Transverse colon (tissue), 4 donors: ENCODE data around the genes PRSS27, FLYWCH2 and KREMEN2.

GRCh38 chr16:2603047-2604337 lies 65.7 kb downstream of the PDPK1 start:
- PRO-cap: bidirectional peak, plus-strand start at chr16:2603445, minus-strand start at chr16:2603311
- RAMPAGE, long total RNA, 4 experiments: start-site peak on the plus strand in 2 of 4 experiments, at chr16:2603403-2603522 at its widest, 31 to 135 reads per replicate

- PRO-cap: no peak
- RAMPAGE, long total RNA, 4 experiments: no peak in any of the 4 experiments
Observed at GRCh38 chr16:2663960-2664977, 18.1 kb upstream of the KCTD5 start.

- PRO-cap: no peak
- RAMPAGE, long total RNA, 4 experiments: no peak in any of the 4 experiments
Observed at GRCh38 chr16:2691859-2693081, 9.9 kb downstream of the KCTD5 start.

GRCh38 chr16:2720027-2720436 lies at the start of gene PRSS27:
PRSS27 (minus strand) TSS chr16:2720224.
- PRO-cap: no peak
- RAMPAGE, long total RNA, 4 experiments: no peak in any of the 4 experiments

DNA sequence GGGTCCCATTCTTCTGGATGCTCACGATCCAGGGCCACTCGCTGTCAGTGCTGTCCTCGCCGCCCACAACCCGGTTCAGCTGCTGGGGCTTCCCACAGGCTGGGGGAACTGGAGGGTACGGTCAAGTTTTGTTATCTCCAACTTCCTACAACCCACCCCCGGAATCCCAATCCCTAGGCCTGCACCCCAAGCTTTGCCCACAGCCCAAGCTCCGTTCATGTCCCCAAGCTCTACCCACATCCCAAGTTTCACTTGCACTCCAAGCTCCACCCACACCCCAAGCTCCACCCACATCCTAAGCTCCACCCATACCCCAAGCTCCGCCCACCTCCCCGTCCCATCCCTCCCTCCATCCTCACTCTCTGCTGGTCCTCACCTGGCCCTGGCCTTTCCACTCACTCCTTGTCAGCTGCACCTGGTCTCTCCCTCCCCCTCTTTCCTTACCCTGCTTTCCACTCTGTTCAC lies 1.8 kb downstream of the PRSS22 start:
- PRO-cap: no peak
- RAMPAGE, long total RNA, 4 experiments: no peak in any of the 4 experiments

DNA sequence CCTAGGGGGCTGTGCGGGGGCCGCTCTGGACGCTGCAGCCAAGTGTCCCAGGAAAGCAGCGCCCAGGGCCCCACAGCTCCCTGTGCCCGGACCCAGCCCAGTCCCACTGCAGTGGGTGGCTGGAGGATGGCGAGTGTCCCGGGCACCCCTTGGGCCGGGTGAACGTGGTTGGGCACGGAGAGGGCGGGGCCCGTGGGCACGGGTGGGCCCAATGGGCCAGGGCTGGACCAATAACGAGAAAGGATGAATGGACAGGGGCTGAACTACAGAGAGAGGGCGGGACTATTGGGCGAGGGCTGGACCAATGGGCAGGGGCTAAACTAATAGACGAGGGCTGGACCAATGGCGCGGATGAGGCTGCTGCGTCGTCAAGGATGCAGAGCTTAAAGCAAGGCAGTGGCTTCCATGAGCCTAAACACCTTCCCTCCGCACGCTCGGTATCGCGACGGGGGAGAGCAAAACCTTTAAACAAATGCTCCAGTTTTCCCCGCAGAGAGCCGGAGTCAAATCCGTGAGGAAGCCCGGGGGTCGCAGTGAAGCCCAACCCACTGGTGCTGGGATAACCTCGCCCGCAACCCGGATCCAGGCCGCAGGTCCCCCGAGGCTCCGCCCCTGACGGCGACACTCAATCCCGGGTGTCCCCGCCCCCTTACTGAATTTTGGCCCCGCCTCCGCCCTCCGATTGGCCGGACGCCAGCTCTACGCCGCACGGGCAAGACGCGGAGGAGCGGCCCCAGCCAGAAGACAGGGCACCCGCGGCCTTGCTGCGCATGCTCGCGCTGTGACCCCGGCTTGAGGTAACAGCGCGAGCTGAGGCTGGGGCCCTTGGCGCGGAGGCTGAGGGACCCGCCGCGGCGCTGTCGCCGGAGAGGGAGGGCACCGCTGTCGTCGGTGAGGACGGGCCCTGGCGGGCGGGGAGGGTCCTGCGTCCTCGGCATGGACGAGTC lies at the start of gene FLYWCH2:
FLYWCH2 (plus strand) TSS at position 740 of the 947 bp plus-strand sequence.
- PRO-cap: bidirectional peak, plus-strand start at position 327 of the sequence, minus-strand start at position 135 of the sequence; bidirectional peak, plus-strand start at position 715 of the sequence, minus-strand start at position 600 of the sequence
- RAMPAGE, long total RNA, 4 experiments: start-site peak on the plus strand in 4 of 4 experiments, centred at positions 764 to 806 of the sequence, 36 to 233 reads per replicate

GRCh38 chr16:2899002-2899375 lies 12.7 kb upstream of the FLYWCH1 start:
- PRO-cap: no peak
- RAMPAGE, long total RNA, 4 experiments: no peak in any of the 4 experiments

DNA sequence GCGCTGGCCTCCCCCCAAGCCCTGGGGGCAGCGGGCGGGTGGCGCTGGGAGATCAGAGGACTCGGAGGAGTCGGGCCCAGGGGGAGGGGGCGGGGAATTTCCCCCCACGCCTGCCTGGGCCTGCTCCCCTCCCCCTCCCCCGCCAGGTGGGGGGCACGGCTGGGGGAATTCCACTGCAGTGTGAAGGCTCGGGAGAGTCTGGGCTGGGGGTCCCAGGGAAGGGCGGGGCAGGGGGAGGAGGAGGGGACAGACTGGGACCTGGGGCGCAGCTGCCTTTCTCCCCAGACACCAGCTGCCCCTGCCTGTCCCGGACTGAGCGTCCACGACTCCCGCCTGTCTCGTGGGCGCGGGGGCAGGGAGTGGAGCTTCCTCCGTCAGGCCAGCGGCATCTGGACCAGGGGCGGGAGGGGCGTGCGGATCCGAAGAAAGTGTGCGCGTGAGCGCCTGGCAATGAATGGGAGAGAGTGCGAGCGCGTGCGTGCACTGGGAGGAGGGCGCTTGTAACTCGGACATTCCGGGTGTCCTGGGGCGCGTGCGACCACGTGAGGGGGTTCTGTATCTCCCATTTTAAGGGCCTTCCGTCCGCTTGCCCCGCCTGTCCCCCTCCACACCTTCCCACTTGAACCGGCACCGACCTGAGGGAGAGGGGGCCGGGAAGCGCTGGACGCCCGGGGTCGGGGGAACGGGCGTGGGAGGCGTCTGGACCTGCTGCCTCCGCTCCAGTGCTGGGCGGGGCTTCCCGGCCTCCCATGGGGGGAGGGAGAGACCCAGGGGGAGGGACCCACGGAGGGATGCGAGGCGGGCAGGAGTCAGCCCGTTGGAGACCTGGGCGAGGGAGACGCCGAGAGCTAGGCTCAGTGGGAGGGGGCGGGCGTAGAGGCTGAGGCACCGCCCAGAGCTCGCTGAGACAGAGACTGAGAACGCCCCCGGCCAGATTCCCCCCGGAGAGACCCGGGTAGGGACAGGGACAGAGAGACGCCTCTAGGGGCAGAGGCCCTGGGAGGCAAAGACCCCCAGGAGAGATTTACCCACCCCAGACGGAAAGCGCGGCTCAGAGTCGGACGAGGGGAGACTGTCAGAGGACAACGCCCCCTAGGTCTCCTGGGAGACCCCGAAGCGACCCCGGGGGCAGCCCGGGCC lies at the start of gene KREMEN2:
KREMEN2 (plus strand) TSS at position 933 of the 1,140 bp plus-strand sequence.
- PRO-cap: no peak
- RAMPAGE, long total RNA, 4 experiments: no peak in any of the 4 experiments

DNA sequence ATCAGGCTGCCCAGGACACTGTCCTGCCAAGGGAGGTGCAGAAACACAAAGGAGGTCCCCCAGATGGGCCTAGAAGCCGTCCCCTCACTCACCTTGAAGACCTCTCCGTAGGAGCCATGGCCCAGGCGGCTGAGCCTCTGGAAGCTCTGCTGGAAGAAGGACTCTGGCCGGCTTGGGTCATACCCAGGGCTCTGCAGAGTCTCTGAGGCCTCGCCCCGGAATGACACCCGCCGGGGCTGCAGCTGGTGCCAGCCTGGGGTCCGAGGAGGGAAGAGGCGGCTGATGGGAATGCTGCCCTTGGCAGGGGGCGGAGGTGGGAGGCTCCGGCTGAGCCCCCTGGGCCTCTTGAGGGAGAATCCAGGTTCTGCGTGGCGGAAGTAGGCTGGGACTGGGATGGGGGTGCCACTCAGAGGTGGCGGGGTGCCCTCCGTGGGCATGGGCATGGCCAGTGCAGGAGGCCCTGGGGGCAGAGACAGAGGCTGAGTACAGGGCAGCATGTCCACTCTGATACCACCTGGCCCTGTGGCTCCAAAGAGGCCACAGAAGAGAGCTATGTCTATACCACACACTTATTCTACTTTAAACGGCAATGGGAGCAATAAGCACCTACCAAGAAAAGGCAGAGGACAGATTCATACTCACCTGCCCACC lies 3.5 kb downstream of the PKMYT1 start:
- PRO-cap: no peak
- RAMPAGE, long total RNA, 4 experiments: no peak in any of the 4 experiments

DNA sequence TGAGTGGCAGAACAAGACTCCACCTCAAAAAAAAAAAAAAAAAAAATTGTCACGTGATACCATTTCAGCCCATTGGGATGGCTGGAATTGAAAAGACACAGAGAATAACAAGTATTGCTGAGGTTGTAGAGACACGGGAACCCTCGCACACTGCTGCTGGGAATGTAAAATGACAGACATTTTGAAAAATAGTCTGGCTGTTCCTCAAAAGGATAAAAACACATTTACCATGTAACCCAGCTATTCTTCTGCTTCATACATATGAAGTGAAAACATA lies 2.8 kb upstream of the IL32 start:
- PRO-cap: no peak
- RAMPAGE, long total RNA, 4 experiments: no peak in any of the 4 experiments

GRCh38 chr16:3078443-3078793 lies 13.0 kb downstream of the IL32 start:
- PRO-cap: no peak
- RAMPAGE, long total RNA, 4 experiments: start-site peak on the minus strand in 1 of 4 experiments, at chr16:3078471-3078589 at its widest, 16 reads per replicate

GRCh38 chr16:3087797-3088217 lies 11.3 kb downstream of the ZSCAN10 start:
- PRO-cap: no peak
- RAMPAGE, long total RNA, 4 experiments: no peak in any of the 4 experiments

DNA sequence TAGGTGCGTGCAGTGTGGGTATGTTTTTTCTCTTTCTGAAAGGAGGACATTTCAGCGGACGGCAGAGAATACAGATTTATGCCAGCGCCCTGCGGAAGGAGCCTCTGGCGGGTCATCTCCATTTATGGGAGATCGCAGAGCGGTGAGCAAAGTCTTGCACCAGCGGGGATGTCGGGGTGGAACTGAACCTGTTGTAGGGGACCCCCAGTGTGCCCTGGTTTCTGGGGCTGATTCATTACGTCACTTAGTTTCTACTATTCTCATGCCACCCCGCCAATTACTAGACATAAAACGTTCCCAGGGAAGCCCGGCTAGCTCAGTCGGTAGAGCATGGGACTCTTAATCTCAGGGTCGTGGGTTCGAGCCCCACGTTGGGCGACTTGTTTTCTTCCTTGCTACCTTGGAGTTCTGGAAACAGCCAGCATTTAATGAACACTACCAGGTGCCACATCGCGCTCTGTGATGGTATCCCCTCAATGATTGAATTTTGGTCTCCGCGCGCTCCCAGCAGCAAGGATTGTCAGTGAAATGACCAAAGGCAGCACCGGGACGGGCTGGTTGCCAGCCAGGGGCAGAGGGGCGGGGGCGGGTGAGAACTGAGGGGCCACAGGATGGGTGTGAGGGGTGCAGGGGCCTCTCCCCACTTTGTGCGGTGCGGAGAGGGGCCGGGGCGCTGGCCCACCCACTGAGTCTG lies 43.6 kb downstream of the ZNF200 start:
- PRO-cap: no peak
- RAMPAGE, long total RNA, 4 experiments: no peak in any of the 4 experiments

DNA sequence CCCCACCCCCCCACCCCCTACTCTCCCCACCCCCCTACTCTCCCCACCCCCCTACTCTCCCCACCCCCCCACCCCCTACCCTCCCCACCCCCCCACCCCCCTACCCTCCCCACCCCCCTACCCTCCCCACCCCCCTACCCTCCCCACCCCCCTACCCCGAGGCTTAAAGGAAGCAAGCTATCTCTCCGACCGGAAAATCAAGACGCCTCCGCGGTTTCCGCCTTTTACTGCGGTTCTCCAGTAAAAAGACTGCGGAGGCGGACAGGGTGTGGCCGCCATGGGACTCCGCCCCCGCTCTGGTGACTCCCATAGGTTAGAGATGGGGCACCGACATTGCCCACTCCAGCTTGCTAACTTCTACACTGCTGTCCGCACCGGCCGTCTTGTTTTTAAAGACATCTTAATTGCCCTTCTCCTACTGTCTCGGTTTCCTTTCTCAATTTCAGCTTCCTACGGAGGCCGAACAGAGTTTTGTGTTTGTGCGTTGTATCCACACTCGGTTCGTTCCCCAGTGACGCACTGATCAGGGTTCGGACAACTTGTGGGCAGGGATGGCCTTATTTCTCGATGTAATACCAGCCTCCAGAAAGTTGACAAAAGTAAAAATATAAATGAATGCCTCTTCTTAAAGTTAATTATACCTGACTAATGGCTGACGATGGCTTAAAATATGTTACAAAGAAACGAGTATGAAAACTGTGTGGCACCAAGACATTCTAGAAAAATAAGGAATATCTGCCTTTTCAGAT lies 994 bp upstream of the ZNF200 start:
- PRO-cap: no peak
- RAMPAGE, long total RNA, 4 experiments: no peak in any of the 4 experiments

DNA sequence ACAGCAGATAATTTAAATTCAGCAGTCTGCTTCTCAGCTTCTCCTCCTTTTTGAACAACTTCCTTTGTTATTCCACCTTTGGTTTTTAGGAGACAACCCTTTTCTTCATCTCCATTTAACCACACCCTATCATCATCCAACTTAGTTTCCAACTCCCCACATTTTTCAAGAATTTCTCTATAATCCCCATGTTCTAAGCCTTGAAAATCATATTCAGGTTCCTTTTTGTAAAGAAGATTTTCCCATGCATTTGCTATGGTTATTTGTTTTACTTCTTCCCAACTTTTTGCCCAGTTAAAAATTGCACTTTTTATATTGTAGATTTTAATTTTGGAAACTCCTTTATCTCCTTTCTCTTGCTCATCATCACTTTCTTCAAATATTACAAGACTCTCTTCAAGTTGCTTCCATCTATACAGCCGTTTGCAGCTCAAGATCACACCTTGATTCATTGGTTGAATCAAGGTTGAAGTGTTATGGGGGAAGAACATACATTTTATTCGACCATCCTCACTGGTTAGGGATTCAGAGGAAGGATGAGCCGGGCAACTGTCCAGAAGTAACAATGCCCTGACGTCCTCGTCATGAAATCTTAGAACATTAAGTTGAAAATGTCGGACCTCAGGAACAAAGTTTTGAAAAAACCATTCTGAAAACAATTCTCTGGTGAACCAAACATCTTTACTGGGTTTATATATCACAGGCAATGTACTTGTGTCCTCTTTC lies 5.9 kb downstream of the TIGD7 start:
- PRO-cap: no peak
- RAMPAGE, long total RNA, 4 experiments: no peak in any of the 4 experiments

DNA sequence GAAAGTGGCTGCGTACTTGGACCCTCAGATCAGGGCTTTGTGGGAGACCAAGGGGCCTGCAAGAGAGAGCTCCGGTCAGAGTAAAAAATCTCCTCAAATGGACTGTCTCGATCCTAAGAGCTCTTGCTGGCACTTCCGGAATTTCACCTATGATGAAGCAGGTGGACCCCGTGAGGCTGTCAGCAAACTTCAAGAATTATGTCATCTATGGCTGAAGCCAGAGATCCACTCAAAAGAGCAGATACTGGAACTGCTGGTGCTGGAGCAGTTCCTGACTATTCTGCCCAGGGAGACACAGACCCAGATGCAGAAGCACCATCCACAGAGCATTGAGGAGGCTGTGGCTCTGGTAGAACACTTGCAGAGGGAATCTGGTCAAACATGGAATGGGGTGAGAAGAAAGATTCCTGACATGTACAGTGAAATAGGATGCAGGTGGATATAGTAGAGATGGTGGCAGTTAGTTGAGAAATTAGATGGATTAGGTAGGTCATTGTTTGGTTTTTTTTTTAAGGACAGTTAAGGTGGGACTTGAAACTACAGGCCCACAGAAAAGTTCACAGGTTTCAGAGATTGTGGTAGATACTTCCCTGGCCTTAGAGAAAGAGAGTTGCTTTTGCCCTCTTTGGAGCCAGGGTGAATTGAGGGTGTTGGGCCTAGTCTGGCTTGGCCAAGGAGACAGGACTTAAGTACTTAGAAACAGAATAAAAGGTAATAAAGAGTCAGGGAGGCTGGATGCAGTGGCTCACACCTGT lies 3.3 kb downstream of the ZNF75A start:
- PRO-cap: no peak
- RAMPAGE, long total RNA, 4 experiments: start-site peak on the plus strand in 2 of 4 experiments, centred at positions 220 to 350 of the sequence, 11 to 35 reads per replicate

GRCh38 chr16:3520296-3521241 lies 19.8 kb downstream of the CLUAP1 start:
- PRO-cap: no peak
- RAMPAGE, long total RNA, 4 experiments: no peak in any of the 4 experiments

- PRO-cap: no peak
- RAMPAGE, long total RNA, 4 experiments: no peak in any of the 4 experiments
Observed at GRCh38 chr16:3578219-3578540, 977 bp upstream of the NLRC3 start.

GRCh38 chr16:3645797-3646153 lies 8.7 kb upstream of the DNASE1 start:
- PRO-cap: unidirectional peak, plus-strand start at chr16:3645983
- RAMPAGE, long total RNA, 4 experiments: no peak in any of the 4 experiments

DNA sequence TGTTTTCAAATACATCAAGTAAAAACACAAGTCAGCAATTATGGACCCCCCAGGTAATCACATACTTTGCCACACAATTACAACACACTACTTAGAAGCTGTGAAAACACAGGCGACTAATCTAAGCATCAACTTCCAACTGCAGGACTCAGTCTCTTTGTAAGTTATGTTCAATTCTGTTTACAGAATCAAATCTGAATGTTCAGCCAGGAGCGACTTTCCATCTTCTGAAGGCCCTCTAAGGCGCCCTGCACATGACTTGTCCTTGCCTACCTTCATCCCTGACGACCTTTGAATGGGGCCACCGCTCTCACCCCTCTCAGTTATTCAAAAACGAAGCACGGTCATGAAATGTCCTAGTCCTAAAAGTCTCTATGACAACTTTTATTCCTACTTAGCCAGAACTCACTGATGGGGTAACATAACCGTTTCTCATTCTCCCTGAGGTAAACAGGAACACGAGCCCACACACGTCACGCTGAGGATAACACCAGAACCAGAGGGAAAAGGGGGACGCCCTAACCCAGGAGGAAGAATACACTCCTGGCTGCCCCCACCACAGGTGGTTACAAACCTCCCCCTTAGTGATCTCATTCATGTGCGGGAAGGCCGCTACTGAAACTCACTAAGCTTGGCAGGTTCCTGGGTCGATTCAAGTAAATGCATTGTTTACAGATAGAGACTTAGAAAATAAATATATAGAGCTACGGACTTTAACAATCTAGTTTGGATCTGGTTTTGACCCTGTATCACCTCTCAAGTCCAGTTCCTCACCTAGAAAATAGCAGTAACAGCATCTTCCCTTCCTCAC lies 5.3 kb downstream of the CREBBP start:
- PRO-cap: no peak
- RAMPAGE, long total RNA, 4 experiments: no peak in any of the 4 experiments